ENCODE data around the gene UNC93A.

DNA sequence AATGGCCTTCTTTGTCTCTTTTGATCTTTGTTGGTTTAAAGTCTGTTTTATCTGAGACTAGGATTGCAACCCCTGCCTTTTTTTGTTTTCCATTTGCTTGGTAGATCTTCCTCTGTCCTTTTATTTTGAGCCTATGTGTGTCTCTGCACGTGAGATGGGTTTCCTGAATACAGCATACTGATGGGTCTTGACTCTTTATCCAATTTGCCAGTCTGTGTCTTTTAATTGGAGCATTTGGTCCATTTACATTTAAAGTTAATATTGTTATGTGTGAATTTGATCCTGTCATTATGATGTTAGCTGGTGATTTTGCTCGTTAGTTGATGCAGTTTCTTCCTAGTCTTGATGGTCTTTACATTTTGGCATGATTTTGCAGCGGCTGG is 523.7 kb downstream of the C6orf118 start:
- PRO-cap: no peak

GRCh38 chr6:165615577-165616025 is 47.4 kb downstream of the PDE10A start:
- PRO-cap: no peak

- PRO-cap: bidirectional peak, plus-strand start at chr6:165662712, minus-strand start at chr6:165662277
These were observed 859 bp downstream of the PDE10A start for GRCh38 chr6:165662119-165662645.

GRCh38 chr6:165694163-165694556 is 31.1 kb upstream of the PDE10A start:
- PRO-cap: unidirectional peak, plus-strand start at chr6:165694415

DNA sequence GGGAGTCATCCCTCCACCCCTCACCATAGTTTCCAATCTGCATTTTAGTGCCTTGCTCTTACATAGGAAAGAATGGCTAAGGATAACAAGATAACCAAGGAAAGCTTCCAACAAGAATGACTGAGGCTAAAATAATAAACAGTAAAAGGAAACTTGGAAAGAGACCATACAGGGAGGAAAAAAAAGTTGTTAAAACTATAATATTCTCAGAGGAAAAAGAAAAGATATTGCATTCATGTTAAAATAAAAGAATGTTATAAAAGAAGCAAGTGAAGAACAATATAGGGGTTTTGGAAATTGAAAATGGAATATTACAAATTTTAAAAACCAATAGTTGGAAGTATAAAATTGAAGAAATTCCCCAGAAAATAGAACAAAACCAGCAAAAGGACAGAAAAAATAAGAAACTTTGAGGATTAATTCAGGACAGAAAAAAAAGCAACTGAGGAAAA is 55.7 kb upstream of the PDE10A start:
- PRO-cap: no peak

- PRO-cap: no peak
These were observed 178.5 kb downstream of the TBXT start for GRCh38 chr6:165988732-165990022.

DNA sequence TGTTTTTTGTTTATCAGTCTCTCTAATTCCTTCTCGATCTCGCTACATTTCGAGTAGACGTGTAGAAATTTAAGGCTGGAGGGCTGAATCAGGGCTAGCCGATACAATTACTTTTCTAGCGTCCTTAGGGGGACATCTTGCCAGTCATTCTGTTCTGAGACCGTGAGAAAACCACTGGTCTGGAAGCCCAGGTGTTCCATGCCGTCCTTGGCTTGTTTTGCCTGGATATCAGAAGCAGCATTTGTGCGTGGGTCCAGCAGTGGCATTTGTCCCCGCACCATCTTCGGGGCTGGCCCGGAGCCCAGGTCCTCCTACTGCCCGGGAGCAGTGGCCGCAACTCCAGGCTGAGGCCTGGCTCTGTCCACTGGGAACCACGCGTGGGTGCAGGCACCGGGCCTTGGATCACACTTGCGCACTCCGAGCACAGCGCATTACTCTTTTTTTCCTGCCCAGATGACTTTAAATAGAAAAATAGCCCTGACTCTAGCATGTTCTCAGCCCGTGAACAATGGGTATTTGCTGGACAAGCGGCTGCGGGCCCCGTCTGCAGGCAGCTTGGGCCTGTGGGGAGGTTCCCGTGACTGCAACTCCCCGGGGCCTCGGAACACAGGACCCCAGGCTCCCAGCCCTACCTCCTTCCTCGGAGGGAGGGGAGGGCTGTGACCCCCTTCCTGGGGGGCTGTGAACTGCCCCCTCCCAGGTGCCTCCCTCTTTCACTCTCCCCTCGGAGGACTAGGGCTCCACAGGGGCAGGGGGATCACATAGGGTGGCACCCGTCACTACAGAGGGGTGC is 162.3 kb downstream of the TBXT start:
- PRO-cap: unidirectional peak, plus-strand start at position 336 of the sequence

- PRO-cap: no peak
These were observed 67.7 kb upstream of the TBXT start for GRCh38 chr6:166235400-166235730.

DNA sequence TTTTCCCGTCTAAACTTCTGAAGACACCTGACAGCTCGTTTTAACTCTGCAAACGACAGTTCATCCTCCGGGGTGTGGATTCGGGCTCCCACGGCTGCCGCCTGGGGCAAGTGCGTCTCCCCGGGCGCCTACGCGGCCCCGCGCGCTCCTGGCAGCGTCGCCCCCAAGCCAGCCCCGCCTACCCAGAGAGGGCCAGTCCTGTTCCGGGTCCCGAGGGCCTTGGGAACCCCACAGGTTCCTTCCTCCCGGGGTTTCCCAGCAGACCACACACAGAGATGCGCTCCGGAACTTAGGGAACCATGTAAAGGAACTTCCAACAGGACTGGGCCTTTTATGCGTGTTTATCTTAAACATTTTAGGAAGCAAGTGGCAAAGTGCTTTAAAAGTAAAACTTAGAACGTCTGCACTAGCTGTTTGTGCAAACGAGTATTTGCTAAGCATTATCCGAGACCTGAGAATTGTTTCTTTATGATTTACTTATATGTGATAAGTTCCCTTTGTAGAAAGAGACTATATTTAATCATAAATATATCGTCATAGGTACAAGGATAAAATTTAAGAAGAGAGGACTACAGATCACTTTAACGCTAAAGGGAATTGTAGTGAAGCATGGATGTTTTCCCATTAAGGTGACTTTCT is 54.2 kb downstream of the PRR18 start:
- PRO-cap: no peak

- PRO-cap: no peak
These were observed 2.9 kb downstream of the MPC1 start for GRCh38 chr6:166379906-166380263.

- PRO-cap: unidirectional peak, plus-strand start at chr6:166381904; unidirectional peak, plus-strand start at chr6:166382019; unidirectional peak, minus-strand start at chr6:166382315
These were observed 934 bp downstream of the MPC1 start for GRCh38 chr6:166381476-166382535.

- PRO-cap: no peak
These were observed 24.4 kb upstream of the MPC1 start for GRCh38 chr6:166407132-166407485.

DNA sequence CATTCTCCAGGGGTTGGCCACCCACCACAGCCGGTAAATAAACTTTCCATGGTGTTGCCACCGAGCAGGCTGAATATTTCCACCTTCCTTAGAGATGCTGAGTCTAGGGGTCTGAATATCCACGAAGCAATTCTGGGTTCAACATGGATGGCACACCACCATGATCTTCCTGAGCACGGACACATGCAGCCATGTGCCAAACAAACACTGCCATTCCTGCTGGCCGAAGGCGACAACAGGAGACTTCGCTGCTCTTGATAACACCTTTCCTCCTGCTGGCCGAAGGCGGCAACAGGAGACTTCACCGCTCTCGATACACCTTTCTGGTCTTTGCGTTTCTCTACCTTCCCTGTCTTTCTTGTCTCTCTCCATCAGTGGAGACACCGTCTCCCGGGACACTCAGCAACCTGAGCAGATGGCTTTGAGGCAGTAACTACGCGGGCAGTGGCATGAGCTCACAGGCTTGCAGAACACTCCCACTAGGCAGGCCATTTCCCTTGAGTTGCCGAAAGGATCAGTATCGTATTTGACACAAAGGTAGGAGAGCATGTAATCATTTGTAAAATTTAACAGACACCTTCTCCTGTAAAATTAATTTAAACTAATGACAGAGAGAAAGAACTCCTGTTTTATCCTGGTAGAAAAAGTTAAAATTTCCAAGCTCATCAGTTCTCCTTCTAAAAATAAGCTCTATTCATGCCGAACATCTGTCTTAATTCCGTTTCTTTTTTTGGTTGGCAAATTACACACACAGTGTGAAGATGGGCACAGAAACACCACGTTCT is 55.0 kb upstream of the MPC1 start:
- PRO-cap: no peak

DNA sequence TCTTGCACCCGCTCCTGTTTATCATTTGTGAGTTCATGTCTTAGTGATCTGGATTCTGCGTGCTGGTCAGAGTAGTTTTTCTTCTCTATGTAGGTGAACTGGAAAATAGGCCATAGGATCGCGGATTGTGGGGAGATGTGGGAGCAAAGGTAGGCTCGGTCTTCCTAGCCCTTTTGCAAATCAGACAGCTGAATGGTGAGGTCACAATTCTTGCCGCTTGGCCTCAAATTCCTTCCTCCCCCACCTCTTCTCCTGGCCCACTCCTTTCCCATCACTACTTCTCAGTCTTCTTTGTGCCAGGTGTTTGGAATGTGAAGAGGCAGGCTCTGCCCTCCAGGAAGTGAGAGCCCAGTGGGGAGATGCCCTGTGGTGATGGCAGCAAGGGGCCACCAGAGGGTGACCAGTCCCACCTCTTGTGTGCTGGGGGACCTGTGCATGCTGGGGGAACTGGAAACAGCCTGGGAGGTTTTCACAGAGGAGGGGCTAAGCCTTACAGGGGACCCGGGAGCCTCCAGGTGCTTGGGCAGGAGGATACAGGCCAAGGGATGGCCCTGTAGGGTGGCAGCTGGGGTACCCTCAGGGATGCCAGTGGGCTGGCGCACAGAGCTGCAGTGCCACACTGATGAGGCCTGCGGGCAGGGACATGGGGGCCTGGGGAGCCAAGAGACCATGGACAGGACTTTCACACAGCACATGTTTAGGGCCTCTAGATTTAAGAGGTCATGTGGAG is 72.4 kb downstream of the RAMACL start:
- PRO-cap: no peak

- PRO-cap: no peak
These were observed 265 bp upstream of the RAMACL start for GRCh38 chr6:166586779-166587107.

GRCh38 chr6:166904223-166904717 is 52.1 kb downstream of the RNASET2 start:
- PRO-cap: no peak

GRCh38 chr6:166931572-166932385 is 24.6 kb downstream of the RNASET2 start:
- PRO-cap: no peak

GRCh38 chr6:167030377-167030674 is 31.1 kb downstream of the CEP43 start:
- PRO-cap: no peak

GRCh38 chr6:167290936-167291629 is at the start of gene UNC93A:
UNC93A (plus strand) TSS chr6:167291315.
- PRO-cap: no peak

- PRO-cap: no peak
These were observed 463 bp downstream of the UNC93A start for GRCh38 chr6:167291630-167291926.

Data from left ventricle myocardium (tissue), 1 donor.